Measurements from ENCODE around the genes WBP1 and HTRA2.

GRCh38 chr2:73601060-73601570 lies 41.1 kb downstream of the NAT8 start:
- RRBS = no CpG with 5 or more reads among the region's 9 CpGs

GRCh38 chr2:73640188-73641175 lies 1.7 kb downstream of the NAT8 start:
- RRBS = no CpG with 5 or more reads among the region's 5 CpGs

- RRBS = no CpG with 5 or more reads among the region's 3 CpGs
Observed at GRCh38 chr2:73890709-73891089, 2.1 kb upstream of the ACTG2 start.

DNA sequence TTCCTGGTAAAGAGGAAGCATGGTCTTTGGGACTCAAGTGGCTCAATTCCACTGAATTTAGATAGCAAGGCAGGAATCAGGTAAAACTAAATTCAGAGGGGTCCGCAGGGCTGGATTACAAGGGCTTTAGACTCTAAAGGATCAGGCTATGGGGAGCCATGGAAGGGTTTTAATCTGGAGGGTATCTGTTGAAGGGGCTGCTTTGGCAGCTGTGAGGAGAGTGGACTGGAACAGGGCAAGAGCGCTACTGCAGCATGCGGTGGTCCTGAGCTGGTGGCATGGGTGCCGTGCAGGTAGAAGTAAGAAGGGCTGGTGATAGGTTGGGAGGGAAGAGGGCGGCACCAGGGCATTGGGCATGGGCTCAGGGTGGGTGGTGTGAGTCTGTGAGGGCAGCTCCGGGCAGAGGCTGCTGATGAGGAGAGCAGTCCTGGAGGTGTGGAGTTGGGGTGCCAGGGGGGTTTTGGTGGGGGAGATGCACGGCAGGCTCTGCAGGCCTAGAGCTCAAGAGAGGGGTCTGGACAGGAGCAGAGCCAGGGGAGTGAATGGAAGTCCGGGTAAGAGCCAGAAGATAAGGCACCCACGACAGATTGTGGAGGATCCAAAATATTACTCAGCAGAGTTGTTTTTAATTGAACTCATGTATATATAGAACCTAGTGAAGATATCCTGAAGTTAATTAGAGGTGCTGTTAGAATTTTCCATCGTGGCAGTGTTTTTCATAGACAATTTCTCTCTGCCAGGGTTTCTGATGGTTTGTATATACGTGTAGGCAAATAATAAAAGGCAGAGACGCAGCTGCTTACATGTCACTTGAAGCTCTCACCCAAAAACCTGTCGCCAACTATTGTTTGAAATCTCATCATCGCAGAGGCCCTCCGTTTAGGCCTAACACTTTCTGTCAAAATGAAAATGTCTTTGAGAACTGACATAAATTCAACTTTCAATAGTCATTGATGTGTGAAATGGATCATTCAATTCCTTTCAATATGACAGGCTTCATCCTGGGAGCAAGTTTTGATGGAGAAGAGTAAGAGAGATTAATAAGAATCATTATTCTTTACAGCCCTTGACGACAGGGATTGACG lies 2.3 kb downstream of the ACTG2 start:
- RRBS = no CpG with 5 or more reads among the region's 17 CpGs

DNA sequence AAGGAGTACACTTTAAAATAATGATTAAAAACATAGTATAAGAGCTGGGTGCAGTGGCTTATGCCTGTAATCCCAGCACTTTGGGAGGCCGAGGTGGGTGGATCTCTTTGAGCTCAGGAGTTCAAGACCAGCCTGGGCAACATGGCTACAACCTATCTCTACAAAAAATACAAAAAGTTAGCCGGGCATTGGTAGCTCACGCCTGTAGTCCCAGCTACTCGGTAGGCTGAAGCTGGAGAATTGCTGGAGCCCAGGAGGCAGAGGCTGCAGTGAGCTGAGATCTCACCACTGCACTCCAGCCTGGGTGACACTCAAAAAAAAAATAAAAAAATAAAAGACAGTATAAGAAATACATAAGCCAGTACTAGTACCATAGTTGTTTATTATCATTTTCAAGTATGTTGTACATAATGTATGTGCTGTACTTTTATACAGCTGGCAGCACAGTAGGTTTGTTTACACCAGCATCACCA lies 15.5 kb upstream of the DGUOK start:
- RRBS = no CpG with 5 or more reads among the region's 4 CpGs

- RRBS = no CpG with 5 or more reads among the region's 4 CpGs
Observed at GRCh38 chr2:73916569-73917019, 10.1 kb upstream of the DGUOK start.

GRCh38 chr2:73931270-73932078 lies 4.8 kb downstream of the DGUOK start:
- RRBS = no CpG with 5 or more reads among the region's 6 CpGs

- RRBS = no CpG with 5 or more reads among the region's 4 CpGs
Observed at GRCh38 chr2:73933124-73933931, 6.6 kb downstream of the DGUOK start.

DNA sequence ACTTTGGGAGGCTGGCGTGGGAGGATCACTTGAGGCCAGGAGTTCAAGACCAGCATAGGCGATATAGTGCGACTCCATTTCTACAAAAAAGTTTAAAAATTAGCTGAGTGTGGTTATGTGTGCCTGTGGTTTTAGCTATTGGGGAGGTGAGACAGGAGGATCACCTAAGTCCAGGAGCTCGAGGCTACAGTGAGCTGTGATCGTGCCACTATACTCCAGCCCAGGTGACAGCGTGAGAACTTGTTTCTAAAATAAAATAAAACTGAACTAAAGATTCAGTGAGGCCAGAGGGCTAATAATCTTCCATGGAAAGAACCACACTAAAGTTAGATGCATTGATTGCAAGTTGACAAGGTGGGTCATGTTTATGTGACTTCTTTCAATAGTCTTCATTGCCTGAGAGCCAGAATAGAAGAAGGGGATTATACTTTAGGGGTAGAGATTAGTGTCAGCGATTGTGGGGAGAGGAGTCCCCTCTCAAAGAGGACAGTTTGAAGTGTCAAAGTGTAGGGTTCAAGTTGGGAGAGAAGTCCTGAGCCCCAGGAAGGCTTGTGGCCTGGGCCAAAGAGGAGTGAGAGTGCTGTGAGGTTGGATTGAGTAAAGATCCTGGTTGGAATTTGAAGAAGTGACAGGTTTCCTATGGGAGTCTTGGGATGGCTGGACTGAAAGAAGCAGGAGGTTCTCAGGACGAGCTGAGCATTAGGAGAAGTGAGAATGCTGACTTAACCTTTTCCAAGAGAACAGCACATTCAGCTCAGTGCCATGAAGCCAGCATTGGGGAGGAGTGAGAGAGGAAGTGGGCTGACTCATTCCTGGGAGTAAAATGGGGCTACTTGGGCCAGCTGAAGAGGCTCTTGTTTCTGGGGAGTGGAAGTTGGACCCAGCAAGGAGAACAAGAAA lies 25.5 kb downstream of the DGUOK start:
- RRBS = no CpG with 5 or more reads among the region's 8 CpGs

DNA sequence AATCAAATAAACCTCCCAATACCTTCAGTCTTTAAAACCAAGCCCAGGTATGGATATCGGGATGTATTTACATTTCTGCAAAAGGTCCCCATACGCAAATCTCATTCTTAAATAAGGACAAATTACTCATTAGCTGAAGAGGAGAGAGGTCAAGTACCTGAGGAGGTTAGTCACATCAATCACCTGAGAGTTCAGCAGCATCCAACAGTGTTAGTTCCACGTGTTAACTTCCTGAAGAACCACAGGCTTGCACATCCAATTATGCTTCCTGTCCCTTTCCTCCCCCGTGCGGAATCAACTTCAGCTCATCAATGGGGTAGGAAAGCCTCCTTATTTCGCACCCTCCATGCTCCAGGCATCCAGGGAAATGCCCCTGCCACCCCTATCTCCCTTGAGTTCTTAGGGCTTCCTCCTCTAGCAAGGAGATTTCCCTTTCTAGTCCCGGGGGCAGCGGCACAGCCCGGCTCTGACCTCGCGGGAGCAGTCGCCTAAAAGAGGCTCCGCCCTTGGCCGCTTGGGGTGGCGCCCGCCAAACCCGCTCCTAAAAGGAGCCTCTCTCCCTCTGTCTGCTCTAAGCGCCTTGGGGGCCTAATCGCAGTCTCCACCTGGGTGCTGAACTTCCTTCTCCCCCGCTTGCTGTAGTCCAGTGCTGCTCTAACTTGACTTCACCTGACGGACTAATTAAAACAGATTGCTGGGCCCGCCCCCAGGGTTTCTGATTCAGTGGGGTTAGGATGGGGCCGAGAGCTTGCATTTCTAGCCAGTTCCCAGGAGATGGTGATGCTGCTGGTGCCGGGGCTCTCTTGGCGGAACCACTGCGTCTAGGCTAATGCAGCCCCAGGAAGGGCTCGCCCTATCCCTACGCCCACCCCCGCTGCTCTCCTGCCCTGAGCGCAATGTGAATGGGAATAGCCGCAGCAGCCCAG lies 3.5 kb upstream of the TET3 start:
- RRBS = no CpG with 5 or more reads among the region's 31 CpGs

GRCh38 chr2:73983419-73983943 lies 1.2 kb upstream of the TET3 start:
- RRBS = 35% methylated on average over 5 of the region's 20 CpGs

DNA sequence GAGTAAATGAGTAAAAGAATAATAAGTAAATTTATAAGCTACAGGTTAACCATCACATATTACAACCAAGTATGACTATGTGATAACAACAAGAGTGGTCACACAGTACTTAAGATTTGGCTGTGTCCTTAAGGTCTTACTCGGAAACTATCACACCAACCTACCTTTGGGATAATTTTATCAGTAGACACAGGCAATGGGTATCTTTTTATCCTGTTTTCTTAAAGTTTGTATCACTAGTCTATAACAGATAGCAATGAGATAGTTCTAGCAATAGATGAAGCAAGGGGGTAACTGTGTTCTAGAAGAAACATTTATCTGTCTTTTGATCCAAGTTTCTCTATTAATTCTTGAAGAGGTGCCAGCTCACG lies 8.5 kb upstream of the BOLA3 start:
- RRBS = no CpG with 5 or more reads among the region's 2 CpGs

DNA sequence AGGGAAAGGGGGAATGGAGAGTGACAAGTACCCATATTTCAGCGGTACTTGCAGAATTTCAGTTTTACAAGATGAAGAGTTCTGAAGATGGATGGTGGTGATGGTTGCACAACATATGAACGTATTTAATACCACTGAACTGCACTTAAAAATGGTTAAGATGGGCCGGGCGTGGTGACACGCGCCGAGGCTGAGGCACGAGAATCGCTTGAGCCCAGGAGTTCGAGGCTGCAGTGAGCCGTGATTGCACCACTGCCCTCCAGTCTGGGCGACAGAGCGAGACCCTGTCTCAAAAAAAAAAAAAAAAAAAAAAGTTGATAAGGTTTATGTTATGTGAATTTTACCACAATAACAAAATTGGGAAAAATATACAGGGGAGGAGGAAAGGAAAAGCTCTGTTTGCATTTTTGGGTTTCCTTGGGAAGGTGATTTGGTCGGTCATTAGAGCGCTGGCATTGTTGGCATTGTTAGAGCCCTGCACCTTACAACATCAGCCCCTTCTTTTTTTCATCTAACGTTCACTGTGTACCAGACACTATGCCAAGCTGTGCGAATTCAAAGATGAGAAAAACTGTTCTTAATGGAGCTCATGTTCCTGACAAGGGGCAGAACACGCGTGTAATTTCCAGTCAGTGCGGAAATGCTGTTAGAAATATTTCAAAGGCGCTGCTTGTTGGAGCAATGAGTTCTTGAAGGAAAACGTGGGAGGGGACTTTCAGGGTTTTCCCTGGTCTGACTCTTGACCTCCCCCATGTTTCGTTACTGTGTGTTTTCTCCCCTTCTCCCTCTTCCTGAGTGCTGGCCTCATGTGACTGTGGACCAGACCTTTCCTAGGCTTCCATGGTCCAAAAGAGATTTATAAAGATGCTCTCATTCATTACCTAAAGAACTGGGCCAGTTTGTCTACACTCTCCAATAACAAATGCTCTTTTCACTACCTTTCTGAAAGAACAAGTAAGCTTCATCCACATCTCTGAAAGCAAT lies 1.3 kb downstream of the MTHFD2 start:
- RRBS = no CpG with 5 or more reads among the region's 23 CpGs

- RRBS = 91% methylated on average over 7 of the region's 22 CpGs
Observed at GRCh38 chr2:74226443-74227150, 28.2 kb downstream of the MTHFD2 start.

- RRBS = 28% methylated on average over 9 of the region's 71 CpGs
Observed at GRCh38 chr2:74414802-74415784, 6.3 kb downstream of the C2orf81 start.

DNA sequence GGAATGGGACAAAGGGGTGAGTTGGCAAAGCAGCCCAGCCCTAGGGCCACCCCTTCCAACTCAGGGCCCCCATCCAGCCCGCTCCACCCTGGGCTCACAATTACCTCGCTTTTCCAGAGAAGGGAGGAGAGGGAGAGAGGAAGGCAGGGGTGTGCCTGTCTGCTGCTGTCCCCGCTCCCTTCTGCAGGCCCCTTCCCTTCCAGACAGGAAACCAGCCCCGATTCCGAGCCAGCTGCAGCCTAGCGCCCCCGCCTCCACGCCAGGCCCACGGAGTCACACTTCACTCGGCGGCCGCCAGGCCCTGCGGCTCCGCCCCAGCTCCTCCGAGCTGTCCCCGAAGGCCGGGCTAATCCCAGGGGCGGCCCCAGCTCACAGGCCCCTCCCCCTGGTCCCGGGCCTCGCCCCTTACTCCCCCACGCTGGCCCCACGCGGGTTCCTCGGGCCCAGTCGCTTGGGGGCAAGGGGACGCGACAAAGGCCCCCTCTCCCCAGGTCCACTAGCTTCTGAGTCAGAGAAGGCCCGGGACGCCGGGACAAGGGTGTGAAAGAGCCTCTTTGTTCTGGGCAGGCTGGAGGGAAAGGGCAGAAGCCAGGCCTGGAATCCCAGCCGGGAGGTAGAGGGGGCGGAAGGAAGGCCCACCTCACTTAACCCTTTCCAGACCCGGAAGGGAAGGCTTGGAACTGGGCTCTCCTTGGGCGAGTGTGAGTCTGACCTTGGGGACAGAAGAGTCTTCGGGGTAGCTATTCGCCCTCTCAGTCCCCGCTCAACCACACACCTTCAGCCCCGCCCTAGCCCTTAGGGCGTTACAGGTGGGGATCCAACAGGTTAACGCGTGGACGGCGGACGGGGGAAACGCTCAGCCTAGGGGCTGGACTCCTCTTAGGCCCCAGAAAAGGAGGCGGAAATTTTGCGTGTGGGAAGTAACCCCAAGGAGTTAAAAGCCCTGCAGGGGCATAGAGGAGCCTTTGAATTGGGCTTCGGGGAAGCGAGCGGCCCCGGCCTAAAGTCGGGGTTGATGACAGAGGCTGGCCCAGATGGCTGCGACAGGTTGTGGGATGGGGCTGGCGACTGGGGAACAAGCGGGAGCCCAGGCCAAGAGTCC lies 1.1 kb downstream of the RTKN start:
- RRBS = 6% methylated on average over 12 of the region's 55 CpGs

DNA sequence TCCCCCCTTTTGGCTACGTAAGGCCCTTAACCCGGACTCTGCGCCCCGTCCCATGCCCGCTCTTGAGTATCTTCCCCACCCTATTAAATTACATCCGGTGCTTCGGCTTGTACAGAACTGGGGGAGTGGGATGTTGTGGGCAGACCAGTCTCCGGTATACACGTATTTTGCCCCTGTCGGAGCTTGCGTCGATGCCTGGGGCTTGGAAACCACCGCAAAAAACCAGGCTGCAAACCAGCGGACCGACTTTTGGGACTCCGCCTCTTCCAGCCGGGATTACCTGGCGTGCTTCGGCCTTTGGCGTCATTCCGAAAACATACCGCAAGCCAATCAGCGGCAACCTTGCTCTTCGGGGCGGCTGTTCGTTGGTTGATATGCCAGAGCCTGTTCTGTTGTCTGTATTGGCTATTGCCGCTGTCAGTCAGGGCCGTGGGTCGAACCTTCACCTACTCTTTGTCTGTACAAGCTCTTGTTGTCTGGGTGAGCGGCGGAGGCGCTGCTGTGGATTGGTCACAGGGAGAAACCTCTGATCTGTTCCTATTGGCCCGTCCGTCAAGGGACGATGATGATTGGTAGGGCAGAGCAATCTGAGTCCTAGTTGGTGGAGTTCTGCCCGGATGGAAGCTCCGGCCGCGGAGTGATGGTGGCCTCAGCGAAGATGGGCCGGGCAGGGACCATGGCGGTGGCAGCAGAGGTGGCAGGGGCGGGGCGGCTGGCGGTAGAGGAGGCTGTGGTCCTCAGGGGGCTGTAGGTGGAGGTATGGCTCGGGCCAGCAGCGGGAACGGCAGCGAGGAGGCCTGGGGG lies at the start of gene WBP1:
Gene WBP1 (plus strand): TSS at position 595 of the 804 bp plus-strand sequence.
- RRBS = 1% methylated on average over 14 of the region's 49 CpGs

- RRBS = no CpG with 5 or more reads among the region's 17 CpGs
Observed at GRCh38 chr2:74458648-74459454, 613 bp downstream of the WBP1 start.

- RRBS = 7% methylated on average over 27 of the region's 60 CpGs
Observed at GRCh38 chr2:74503248-74504122, 4.0 kb downstream of the PCGF1 start.

- RRBS = under 1% methylated on average over 26 of the region's 76 CpGs
Observed at GRCh38 chr2:74529581-74530388, at the start of gene HTRA2. Gene HTRA2, plus strand, starts transcription at chr2:74529933.